Adrenal gland (tissue), 7 donors: ENCODE data around the genes GOLGA6L10 and BNC1.

- PRO-cap, 3 experiments = no peak in any of the 3 experiments
- RAMPAGE, long total RNA, 4 experiments = no peak in any of the 4 experiments
- RRBS = no CpG with 5 or more reads among the region's 4 CpGs
Observed at GRCh38 chr15:81305512-81305967, 18.4 kb downstream of the STARD5 start.

- PRO-cap, 3 experiments = no peak in any of the 3 experiments
- RAMPAGE, long total RNA, 4 experiments = no peak in any of the 4 experiments
- RRBS = no CpG with 5 or more reads among the region's 16 CpGs
Observed at GRCh38 chr15:81311202-81312581, 12.2 kb downstream of the STARD5 start.

DNA sequence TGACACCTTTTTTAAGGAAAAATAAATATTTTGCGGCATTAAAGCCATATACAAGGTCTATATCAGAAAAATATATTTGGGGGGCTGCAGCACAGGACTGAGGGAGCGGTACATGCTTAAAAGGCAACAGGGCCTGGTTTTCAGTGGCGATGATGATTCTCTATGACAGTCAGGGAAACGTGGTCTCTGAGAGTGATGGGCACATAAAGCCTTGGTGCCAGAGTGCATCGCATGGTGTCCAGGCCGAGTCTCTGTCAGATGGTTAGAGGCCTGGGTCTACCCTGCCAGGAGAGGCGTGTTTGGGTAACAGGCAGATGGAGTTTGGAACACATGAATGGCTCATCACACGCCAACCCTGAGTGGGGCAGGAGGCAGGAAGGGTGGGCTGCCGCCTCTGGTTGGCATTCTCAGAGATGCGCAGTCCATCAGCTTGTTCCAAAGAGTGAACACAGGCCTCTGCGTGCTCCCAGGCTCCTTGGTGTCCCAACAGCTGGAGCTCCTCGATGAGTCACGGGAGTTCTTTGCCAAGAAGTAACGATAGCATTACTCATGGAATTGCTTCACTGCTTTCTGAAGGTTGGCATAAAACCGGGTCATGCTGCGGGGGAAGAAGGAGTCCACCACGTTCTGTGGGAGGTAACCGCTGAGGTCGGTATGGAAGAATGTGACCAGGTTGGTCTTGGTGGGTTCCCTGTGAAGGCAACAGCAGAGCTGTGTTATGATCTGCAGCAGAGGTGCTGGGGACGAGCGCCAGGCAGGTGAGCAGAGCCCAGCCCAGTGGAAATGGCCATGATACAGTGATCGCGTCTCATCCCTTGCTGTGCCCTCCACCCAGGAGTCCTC lies 11.0 kb downstream of the STARD5 start:
- PRO-cap, 3 experiments = peak in 3 of 3 experiments; most common plus-strand start position 583 of the sequence (in 1); most common minus-strand start position 437 of the sequence (in 2)
- RAMPAGE, long total RNA, 4 experiments = no peak in any of the 4 experiments
- RRBS = no CpG with 5 or more reads among the region's 23 CpGs

- PRO-cap, 3 experiments = no peak in any of the 3 experiments
- RAMPAGE, long total RNA, 4 experiments = no peak in any of the 4 experiments
- RRBS = no CpG with 5 or more reads among the region's 10 CpGs
Observed at GRCh38 chr15:81914750-81915614, 130.8 kb downstream of the MEX3B start.

- PRO-cap, 3 experiments = no peak in any of the 3 experiments
- RAMPAGE, long total RNA, 4 experiments = no peak in any of the 4 experiments
- RRBS = no CpG with 5 or more reads among the region's 7 CpGs
Observed at GRCh38 chr15:82195744-82196246, 66.7 kb downstream of the EFL1 start.

GRCh38 chr15:82349361-82349816 lies at the start of gene GOLGA6L10:
GOLGA6L10 (minus strand) TSS chr15:82349475.
- PRO-cap, 3 experiments = no peak in any of the 3 experiments
- RAMPAGE, long total RNA, 4 experiments = no peak in any of the 4 experiments
- RRBS = no CpG with 5 or more reads among the region's 9 CpGs

DNA sequence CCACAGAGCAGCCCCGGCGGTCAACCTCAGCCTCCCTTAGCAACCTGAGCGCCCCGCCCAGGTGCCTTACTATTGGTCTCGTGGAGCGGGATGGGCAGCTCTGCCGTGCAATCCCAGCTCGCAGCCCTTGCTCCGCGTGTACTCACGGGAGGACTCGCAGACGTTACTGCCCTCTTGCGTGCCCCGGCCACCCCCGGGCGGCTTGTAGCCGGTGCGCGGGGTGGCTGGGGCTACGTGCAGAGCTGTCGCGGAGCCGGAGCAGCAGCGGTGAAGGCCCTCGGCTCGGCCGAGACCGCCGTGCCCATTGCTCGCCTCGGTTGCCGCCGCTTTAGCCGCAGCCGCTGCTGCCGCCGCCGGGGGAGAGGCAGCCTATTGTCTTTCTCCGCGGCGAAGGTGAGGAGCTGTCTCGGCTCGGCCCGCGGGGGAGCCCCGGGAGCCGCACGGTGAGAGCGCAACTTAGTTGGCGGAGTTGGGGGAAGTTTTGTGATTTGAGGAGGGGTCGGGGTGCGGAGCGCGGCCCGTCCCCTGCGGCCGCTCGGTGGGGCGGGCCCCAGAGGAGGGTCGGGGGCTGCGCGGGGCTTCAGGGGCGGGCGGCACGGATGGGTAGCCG lies 5.8 kb upstream of the GOLGA6L10 start:
- PRO-cap, 3 experiments = no peak in any of the 3 experiments
- RAMPAGE, long total RNA, 4 experiments = start-site peak on the plus strand in 3 of 4 experiments, centred at positions 183 to 190 of the sequence, 54 to 85 reads per replicate
- RRBS = no CpG with 5 or more reads among the region's 67 CpGs

- PRO-cap, 3 experiments = no peak in any of the 3 experiments
- RAMPAGE, long total RNA, 4 experiments = no peak in any of the 4 experiments
- RRBS = no CpG with 5 or more reads among the region's 11 CpGs
Observed at GRCh38 chr15:82477093-82477678, 47.6 kb downstream of the GOLGA6L9 start.

- PRO-cap, 3 experiments = no peak in any of the 3 experiments
- RAMPAGE, long total RNA, 4 experiments = no peak in any of the 4 experiments
- RRBS = no CpG with 5 or more reads among the region's 3 CpGs
Observed at GRCh38 chr15:82543091-82543412, 2.8 kb upstream of the RPS17 start.

DNA sequence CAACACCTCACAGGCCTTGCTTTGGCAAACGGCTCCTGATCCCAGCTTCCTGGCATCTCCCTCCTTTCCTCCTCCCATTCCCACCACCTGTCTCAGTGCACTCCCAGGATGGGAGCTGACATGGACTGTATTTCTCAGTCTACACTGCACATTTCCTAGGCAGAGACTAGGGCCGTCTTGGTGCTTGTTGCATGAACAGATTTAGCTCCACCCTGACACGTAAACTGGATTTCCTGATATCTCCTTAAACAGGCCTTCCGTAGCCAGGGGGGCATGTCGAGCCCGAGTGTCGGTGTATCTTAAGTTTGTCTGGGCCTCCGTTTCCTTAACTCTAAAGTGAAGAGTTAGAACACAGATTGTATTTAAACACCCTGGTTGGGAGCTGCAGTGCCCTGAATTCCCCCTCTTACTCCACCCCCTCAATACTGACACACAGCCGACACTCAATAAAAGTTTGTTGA lies 715 bp upstream of the WHAMM start:
- PRO-cap, 3 experiments = no peak in any of the 3 experiments
- RAMPAGE, long total RNA, 4 experiments = no peak in any of the 4 experiments
- RRBS = no CpG with 5 or more reads among the region's 9 CpGs

- PRO-cap, 3 experiments = no peak in any of the 3 experiments
- RAMPAGE, long total RNA, 4 experiments = no peak in any of the 4 experiments
- RRBS = no CpG with 5 or more reads among the region's 5 CpGs
Observed at GRCh38 chr15:82823056-82823373, 13.6 kb downstream of the WHAMM start.

DNA sequence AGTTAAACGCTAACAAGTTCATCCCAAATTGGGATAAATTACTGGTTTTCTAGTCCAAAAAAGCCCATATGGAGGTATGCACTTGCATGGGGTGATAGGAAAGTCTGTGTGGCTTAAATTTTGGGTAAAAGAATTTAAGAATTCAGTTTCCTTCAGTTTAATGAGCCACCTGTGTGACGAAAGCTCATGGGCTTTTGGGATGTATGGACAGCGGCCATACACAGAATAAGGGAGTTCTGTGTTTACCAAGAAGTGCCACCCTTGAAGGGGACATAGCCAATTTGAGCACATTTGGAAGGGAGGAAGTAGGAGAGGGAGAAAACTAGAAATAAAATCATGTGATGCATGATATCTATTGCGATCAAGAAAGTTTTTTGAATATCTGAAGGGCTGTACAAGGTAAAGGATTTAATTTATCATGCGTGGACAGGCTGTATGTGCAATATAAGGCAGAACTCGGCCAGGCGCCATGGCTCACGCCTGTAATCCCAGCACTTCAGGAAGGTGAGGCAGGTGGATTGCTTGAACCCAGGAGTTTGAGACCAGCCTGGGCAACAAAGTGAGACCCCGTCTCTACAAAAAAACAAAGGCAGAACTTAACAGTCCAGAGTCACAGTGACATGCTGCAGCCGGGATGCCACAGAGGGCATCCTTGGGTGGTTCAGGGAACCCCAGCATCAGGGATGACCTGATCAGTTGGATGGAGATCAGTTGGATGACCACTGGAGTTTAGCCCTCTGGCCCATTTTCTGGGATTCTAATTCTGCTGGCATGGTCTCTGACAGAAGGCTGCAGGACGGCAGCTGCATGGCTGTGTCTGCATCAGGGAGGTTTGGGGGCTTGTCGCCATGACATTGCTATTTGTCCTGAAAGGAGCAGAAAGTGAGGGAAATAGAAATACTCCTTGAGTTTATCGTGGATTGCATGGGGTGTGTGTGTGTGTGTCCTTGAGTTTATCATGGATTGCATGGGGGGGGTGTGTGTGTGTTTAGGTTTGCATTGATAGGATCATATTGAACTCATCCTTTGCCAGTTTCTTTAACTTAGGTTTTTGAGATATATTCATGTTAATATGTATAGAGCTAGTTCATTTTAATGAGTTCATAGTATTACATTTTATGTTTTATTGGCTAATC lies 19.7 kb downstream of the WHAMM start:
- PRO-cap, 3 experiments = no peak in any of the 3 experiments
- RAMPAGE, long total RNA, 4 experiments = no peak in any of the 4 experiments
- RRBS = no CpG with 5 or more reads among the region's 13 CpGs

DNA sequence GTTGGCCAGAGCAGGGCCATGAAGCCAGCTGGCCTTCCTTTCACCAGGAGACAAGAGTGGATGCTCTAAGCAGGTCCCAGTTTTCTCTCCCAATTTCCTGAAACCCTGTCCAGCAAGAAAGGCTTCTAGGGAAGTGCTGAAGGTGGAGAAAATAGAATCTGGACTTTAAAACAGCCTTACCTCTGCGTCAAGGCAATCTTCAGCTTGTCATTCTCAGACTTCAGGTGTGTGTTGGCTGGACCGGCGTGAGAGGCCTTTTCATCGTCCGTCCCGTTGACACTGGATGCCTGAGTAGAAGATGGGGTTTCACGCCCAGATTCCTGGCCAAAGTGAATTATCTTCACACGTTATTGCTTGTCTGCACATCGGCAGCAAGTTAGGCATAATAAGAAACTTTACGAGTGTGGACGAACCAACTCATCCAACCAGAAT lies 49.4 kb downstream of the WHAMM start:
- PRO-cap, 3 experiments = no peak in any of the 3 experiments
- RAMPAGE, long total RNA, 4 experiments = no peak in any of the 4 experiments
- RRBS = no CpG with 5 or more reads among the region's 11 CpGs

DNA sequence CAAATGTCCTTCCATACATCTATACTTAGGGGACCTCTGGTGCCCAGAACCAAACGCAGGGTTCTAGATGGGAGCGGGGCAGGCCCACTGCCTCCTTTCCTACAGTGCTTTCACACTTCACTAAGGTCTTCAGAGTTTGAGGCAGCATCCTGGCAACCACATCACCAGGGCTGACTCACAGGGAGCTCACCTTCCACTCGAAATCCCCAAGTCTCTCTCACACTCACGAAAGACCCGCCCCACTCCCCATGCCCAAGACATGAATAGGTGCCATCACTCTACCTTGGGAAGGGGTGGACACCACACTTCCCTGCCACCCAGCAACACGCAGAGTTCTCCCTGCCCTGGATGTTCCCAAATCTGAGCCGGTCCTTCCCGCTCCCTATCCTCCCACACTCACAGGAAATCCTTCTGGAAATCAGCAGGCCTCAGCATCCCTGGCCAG lies 18.9 kb downstream of the HOMER2 start:
- PRO-cap, 3 experiments = no peak in any of the 3 experiments
- RAMPAGE, long total RNA, 4 experiments = no peak in any of the 4 experiments
- RRBS = no CpG with 5 or more reads among the region's 8 CpGs

GRCh38 chr15:83206740-83206928 lies 989 bp downstream of the HDGFL3 start:
- PRO-cap, 3 experiments = peak in 1 of 3 experiments; most common plus-strand start chr15:83206877 (in 1)
- RAMPAGE, long total RNA, 4 experiments = no peak in any of the 4 experiments
- RRBS = 28% methylated on average over 7 of the region's 13 CpGs

GRCh38 chr15:83284503-83285251 lies at the start of gene BNC1:
BNC1 (minus strand) TSS chr15:83284664.
- PRO-cap, 3 experiments = no peak in any of the 3 experiments
- RAMPAGE, long total RNA, 4 experiments = no peak in any of the 4 experiments
- RRBS = 17% methylated on average over 42 of the region's 104 CpGs

DNA sequence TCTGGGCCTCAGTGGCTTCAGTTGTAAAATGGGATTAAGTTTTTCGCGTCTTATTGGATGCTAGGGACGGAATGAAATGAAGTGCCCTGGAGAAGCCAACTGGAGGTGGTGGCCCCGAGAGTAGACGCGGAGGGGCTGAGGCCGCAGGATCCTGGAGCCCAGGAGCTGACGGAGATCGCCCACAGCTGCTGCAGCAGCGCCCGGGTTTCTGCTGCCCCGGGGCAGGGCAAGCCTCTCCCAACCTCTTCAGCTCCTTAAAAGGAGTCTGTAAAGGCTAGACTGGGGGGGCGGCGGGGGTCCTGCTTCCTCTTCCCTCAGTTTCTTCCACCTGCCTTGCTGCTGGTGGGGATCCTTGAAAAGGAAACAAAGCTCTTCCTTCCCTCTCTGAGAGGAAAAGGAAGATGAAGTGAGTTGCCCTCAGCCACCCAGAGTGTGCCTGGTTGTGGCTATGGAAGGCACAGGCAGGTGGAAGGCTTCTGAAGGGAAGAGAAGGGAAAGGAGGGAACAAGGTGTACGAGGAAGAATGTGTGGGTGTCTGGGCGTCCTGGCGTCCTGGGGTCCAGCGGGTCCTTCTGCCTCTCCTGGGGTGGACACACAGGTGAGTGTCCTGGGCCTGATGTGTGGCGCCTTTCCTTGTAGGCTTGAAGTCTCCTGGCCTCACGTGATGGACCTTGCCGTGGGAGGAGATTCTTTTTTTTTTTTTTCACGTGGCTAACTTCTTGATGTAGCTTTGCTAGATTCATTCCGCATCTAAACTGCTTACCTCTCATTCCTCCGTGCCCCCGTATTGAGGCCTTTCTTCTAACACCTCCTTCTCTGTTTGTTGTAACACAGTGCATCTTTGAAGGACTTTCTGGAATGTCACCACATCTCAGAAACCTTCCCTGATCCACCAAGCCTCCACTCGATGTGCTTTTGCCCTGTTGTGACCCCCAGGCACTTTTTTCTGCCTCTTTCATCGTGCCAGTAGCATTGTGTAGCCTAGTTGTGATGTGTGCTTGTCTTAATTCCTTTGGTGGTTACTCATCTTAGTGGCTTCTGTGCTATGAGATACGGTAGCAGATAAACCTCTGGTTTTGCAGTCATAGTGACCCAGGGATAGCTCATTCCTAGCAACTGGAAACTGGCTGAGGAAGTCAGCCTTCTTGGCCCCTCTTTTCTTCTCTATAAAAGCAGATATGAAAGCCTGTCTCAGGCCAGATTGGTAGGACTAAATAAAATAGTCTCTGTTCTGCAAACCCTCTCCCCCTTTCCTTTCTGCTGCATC lies 1.3 kb upstream of the BNC1 start:
- PRO-cap, 3 experiments = no peak in any of the 3 experiments
- RAMPAGE, long total RNA, 4 experiments = no peak in any of the 4 experiments
- RRBS = no CpG with 5 or more reads among the region's 28 CpGs

DNA sequence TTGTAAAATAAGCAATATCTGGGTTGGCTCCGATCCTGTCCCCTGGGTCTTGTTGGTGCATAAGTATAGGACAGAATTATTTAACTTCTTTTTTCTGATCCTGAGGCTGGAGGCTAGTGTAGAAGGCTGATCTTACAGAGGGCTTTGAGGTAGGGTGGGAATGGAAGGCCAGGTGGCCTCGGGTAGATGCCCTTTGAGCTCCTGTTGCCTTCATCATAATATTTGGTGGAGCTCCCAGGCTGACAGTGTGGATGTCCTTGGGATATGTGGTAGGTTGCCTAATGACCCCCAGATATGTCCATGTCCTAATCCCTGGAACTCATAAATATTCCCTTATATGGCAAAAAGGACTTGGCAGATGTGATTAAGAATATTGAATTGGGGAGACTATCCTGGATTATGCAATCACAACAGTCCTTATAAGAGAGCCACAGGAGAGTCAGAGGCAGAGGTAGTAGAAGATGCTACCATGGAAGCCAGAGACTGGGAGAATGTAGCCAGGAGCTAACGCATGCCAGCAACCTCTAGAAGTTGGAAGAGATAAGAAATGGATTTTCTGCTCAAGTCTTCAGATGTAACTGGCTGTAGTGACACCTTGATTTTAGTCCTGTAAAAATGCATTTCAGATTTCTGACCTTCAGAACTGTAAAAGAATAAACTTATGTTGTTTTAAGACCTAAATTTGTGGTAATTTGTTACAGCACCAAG lies 5.6 kb downstream of the ADAMTSL3 start:
- PRO-cap, 3 experiments = no peak in any of the 3 experiments
- RAMPAGE, long total RNA, 4 experiments = no peak in any of the 4 experiments
- RRBS = no CpG with 5 or more reads among the region's 3 CpGs

DNA sequence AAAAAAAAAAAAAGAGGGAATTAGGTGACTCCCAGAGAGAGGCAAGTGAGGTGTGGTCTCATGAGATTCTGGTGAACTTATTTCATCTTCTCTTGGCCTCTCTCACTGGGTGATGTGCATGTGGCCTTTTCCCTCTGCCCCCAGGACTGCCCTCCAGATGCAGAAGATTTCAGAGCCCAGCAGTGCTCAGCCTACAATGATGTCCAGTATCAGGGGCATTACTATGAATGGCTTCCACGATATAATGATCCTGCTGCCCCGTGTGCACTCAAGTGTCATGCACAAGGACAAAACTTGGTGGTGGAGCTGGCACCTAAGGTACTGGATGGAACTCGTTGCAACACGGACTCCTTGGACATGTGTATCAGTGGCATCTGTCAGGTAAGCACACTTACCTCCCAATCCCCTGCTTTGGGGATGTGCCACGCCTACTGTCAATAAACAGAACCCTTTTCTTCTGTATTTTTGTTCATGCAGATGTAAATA lies 165.8 kb downstream of the ADAMTSL3 start:
- PRO-cap, 3 experiments = no peak in any of the 3 experiments
- RAMPAGE, long total RNA, 4 experiments = no peak in any of the 4 experiments
- RRBS = no CpG with 5 or more reads among the region's 5 CpGs

GRCh38 chr15:84042304-84042629 lies 193.3 kb upstream of the GOLGA6L4 start:
- PRO-cap, 3 experiments = no peak in any of the 3 experiments
- RAMPAGE, long total RNA, 4 experiments = no peak in any of the 4 experiments
- RRBS = 94% methylated on average over 3 of the region's 9 CpGs